ENCODE measurements around the genes BTG2 and ZBED6.

- PRO-cap, result no peak
- CAGE, long polyA plus RNA, result no peak
Observed at GRCh38 chr1:202961940-202962613, 4.0 kb upstream of the ADIPOR1 start.

DNA sequence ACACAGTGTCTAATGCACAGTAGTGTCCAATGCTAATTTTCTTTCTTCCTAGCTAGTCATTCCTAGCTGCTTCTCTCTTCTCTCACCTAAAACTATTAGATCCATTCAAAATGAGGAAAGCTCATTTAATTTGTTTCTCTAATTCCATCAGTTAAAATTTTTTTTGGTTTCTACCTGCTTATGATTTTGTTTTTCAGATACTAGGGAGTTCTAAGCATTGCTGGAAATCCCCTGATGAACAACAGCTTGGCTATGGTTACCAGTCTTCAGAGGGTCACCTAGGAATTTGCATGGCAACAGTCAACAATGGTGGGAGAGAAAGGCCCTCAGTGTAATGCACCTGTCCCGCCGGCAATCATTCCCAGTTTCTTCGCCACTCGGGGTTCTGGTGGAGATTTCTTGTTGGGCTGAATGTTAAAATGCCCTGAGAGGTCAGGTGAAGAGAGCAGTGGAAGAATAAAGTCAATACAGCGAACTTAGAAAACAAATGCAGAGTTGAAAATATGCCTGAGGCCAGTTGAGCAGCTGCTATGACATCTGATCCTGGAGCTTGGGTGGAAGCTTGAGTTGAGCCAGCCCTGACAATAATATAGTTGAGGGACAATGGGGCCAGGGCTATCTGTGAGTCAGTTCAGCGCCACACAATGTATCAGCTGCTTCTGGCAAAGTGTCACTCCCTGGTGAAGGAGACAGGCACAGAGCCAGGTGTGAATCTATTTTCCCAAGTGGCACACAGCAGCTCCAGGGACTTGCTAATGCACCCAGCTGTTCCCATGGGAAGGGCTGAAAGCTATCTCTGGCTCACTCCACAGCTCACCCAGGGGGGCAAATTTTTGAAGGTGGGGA lies 2.6 kb downstream of the CYB5R1 start:
- PRO-cap, result no peak
- CAGE, long polyA plus RNA, result no peak

- PRO-cap, result no peak
- CAGE, long polyA plus RNA, result no peak
Observed at GRCh38 chr1:202967966-202968365, 909 bp upstream of the CYB5R1 start.

GRCh38 chr1:203005607-203006045 lies 1.5 kb upstream of the TMEM183A start:
- PRO-cap, result no peak
- CAGE, long polyA plus RNA, result no peak

DNA sequence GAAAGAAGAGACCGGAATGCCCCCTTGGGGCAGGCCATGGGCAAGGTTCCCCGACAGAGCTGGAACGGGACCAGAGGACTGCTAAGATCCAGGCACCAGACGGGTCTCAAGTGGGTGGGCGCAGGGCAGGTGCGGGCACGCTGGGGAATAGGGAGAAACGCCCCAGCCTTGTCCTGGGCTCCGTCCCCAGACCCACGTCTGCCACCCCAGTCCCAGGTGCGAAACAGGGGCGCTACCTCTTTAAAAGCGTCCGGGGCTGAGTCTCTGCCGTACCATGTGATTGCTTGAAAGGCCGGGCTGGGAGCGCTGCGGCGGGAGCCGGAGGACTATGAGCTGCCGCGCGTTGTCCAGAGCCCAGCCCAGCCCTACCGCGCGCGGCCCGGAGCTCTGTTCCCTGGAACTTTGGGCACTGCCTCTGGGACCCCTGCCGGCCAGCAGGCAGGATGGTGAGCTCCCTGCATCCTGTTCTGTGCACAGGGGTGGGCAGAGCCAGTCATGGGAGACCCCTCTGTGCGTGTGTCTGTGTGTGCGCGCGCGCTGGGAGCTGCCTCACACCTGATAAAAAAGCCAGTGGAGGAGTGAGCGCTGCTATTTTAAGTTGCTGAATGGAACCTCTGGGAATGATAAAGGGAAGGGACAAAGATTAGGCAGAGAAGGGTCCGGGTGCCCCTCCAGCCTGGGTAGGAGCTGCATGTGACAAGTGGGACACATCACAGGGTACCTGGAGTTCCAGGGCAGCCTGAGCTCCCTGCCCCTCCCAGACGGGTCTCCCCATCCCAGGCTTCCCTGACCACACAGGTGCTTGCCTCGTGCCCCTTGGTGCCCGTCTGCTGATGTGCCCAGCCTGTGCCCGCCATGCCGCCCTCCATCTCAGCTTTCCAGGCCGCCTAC lies 706 bp downstream of the ADORA1 start:
- PRO-cap, result no peak
- CAGE, long polyA plus RNA, result no peak

GRCh38 chr1:203272876-203273908 lies 32.1 kb upstream of the BTG2 start:
- PRO-cap, result unidirectional peak, plus-strand start at chr1:203273369; bidirectional peak, plus-strand start at chr1:203273819, minus-strand start at chr1:203273678
- CAGE, long polyA plus RNA, result no peak

- PRO-cap, result no peak
- CAGE, long polyA plus RNA, result no peak
Observed at GRCh38 chr1:203300035-203300469, 5.3 kb upstream of the BTG2 start.

- PRO-cap, result bidirectional peak, plus-strand start at chr1:203305519, minus-strand start at chr1:203305325
- CAGE, long polyA plus RNA, result start-site peak on the plus strand at chr1:203305515-203305738, 8,088 and 10,030 reads in 2 replicates
Observed at GRCh38 chr1:203305434-203305863, at the start of gene BTG2. BTG2 (plus strand) TSS chr1:203305519.

DNA sequence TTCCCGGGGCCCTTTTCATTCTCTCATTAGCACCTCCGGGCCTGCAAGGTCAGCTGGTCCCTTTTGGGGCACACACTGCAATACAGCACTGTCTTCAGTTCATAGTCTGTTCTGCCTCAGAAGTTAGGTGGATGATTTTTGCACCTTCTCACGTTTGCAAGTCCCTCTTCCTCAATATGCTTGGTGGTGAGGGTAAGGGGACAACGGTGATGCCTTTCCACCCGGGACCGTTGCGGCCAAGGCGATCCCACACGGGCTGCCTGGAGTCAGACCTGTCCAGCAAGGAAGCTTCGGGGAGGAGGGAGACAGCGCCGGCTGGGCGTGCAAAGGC lies 21.6 kb downstream of the BTG2 start:
- PRO-cap, result no peak
- CAGE, long polyA plus RNA, result no peak

DNA sequence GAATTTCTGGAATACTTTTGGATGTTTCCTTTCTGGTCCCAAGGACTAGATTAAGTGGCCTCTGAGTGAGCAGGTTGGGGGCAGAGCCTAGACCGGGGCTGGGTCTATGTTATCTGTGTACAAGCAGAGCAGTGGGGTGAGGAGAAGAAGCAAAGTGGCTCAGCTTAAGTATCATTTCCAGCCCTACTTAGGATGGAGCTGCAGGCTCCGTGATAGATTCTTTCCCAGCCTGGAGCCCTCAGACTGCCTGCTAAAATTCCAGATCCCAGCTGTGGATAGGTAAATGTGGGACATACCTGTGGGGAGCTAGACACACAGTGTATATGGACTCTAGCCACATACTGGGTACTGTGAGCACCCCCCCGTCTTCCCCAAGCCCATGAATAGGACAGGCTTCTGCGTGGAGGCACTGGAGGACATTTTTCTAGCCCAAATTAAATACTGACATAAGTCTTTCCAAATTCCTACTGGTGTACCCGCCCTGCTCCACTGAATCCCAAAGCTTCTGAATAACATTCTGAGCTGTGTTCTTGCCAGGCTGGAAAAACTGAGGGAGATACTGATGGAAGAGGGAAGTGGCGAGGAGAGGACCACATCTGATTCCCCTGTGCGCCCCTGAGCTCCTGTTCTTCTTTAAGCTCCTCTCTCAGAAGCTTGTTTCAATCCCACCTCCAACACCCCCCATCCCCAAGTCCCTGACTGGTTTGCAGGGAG lies 6.7 kb downstream of the FMOD start:
- PRO-cap, result no peak
- CAGE, long polyA plus RNA, result no peak

DNA sequence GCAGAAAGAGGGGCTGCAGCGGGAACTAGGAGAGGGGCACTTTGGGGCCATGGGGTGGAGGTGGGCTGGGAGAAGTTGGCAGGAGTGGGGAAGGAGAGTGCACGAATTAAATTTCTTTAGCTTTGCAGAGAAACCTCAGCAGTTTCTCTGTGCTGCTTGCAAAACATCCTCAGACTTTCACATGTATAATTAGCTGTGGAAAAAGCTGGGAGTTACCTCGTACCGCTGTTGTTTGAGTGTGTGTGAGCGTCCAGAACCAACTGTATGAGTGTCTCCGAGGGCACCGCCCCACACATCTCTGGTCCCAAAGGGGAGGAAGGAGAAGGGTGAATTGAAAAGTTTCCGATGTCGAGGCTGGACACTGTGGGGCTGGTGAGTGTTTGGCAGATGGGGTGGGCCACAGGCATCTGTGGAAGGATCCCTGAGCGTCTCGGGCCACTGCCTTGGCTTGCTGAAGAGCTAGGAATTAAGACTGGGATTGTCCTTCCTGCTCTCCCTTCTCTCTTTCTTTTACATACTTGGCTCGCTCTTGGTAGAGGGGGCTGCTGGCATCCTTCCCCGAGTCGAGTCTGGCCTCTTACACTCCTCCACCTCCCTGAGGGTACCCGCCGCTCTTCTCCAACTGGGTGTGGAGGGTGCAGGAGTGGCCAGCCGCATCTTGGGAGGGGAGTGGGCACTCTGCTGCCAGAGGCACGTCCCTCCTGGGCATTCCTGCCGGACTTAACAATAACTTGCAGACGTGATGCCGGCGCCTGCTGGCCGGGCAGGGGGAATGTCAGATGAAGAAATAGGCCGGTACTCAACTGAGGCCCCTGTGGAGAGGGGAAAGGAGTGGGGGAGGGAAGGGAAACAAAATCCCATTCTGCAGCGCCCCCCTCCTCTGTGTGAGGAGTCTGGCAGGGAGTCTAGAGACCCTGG lies 1.3 kb downstream of the ATP2B4 start:
- PRO-cap, result no peak
- CAGE, long polyA plus RNA, result no peak

- PRO-cap, result no peak
- CAGE, long polyA plus RNA, result no peak
Observed at GRCh38 chr1:203729482-203729832, 35.5 kb upstream of the LAX1 start.

GRCh38 chr1:203740650-203741627 lies 24.0 kb upstream of the LAX1 start:
- PRO-cap, result no peak
- CAGE, long polyA plus RNA, result no peak

DNA sequence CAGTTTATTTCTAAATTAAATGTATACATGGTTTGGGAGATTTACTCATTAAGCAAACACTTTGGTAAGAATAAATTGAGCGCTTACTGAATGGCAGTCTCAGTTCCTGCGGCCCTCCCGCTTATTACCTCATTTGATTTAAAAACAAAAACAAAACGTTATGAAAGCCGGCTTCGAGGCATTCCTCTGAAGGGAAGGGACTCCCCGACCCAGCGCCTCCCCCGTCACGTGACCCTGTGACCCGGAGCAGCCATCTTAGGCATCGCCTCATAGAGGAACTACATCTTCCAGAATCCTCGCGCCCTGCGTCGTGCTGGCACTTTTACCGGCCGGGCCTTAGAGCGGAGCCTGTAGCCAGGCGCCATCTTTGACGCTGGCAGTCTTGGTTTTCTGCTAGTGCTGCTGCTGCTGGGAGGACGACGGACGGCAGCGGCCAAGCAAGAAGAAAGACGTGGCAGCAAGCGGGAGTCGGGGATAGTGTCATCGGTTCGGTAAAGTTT lies at the start of gene ZBED6:
Gene ZBED6, plus strand, starts transcription at position 339 of the 500 bp plus-strand sequence.
- PRO-cap, result bidirectional peak, plus-strand start at position 353 of the sequence, minus-strand start at position 135 of the sequence
- CAGE, long polyA plus RNA, result no peak

DNA sequence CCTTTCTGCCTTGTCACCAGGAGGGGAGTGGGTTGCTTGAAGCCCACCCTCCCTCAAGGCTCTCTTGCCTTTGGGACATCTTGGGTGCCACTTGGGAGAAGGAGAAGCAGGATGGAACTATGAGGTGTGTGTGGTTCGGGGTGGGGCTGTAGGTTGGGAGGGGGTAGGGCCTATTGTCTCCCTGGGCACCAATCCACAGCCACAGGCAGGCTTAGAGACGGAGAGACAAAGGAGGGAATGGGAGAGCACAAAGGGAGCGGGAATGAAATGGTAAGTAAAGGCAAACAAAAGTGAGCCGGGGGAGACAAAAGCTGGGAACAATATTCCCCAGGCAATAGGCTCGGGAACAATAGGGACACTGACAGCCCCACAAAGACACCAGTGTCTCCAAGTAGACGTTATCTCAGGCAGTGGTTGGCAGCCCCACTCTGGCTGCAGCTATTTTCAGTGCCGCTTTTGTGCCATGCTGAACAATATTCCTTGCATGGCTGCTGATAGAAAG lies 76.3 kb upstream of the SOX13 start:
- PRO-cap, result no peak
- CAGE, long polyA plus RNA, result no peak

- PRO-cap, result no peak
- CAGE, long polyA plus RNA, result no peak
Observed at GRCh38 chr1:204065066-204065737, 7.7 kb upstream of the SOX13 start.

- PRO-cap, result no peak
- CAGE, long polyA plus RNA, result no peak
Observed at GRCh38 chr1:204081782-204082405, 9.0 kb downstream of the SOX13 start.

GRCh38 chr1:204087797-204088530 lies 15.0 kb downstream of the SOX13 start:
- PRO-cap, result no peak
- CAGE, long polyA plus RNA, result no peak

DNA sequence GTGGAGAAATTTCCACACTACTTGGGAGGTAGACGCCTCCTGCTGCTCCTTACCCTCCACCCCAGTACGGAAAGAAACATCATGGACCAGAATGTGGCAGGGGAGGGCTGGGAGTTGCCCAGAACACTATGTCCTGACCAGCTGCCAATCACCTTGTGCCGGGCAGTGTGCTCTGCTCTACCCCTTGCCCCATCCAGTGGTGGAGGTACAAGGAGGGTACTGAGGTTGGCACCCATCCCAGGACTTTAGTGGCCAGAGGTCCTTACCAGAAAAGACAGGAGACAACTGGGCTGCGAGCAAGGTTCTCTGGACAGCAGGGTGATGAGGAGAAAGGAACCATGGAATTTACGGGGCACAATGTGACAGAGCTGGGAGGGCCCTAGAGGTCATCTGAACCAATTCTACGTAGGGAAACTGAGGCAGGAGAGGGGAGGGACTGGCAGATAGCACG lies 1.6 kb downstream of the ETNK2 start:
- PRO-cap, result no peak
- CAGE, long polyA plus RNA, result no peak

GRCh38 chr1:204225719-204226259 lies 12.0 kb upstream of the GOLT1A start:
- PRO-cap, result no peak
- CAGE, long polyA plus RNA, result no peak